Frontal cortex (tissue), 2 donors: ENCODE measurements around the gene CTBP2.

GRCh38 chr10:124124120-124124497 is 30.7 kb upstream of the CHST15 start:
- RAMPAGE, long total RNA: no peak

DNA sequence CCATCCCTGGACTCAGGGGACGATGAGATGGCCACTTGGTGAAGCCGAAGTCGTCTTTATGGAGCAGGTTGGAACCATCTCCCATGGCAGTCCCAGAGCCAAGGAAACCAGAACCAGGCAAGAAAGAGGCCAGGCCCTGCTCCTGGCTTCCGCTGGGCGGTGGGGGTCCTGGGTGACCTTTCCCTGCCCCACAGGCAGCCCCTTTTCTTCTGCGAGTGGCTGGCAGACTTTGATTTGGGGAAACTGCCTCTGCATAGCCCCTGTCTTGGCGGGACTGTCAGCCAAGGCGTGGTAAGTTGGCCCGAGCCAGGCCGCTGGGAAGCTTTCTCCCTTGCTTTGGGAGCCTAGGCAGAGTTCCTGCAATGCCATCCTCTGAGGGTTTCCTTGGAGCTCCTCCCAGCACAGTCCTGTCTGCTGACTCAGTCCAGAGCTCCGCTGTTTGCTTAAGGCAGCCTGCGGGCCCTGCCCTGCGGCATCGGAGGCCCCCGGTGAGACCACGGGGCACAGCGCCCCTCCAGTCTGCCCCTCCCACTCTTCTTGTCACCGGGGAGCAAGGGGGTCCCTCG is 58.6 kb upstream of the CHST15 start:
- RAMPAGE, long total RNA: no peak

GRCh38 chr10:124221929-124222431 is 128.6 kb upstream of the CHST15 start:
- RAMPAGE, long total RNA: no peak

- RAMPAGE, long total RNA: no peak
These were observed 133.9 kb downstream of the FAM53B start for GRCh38 chr10:124610143-124610803.

DNA sequence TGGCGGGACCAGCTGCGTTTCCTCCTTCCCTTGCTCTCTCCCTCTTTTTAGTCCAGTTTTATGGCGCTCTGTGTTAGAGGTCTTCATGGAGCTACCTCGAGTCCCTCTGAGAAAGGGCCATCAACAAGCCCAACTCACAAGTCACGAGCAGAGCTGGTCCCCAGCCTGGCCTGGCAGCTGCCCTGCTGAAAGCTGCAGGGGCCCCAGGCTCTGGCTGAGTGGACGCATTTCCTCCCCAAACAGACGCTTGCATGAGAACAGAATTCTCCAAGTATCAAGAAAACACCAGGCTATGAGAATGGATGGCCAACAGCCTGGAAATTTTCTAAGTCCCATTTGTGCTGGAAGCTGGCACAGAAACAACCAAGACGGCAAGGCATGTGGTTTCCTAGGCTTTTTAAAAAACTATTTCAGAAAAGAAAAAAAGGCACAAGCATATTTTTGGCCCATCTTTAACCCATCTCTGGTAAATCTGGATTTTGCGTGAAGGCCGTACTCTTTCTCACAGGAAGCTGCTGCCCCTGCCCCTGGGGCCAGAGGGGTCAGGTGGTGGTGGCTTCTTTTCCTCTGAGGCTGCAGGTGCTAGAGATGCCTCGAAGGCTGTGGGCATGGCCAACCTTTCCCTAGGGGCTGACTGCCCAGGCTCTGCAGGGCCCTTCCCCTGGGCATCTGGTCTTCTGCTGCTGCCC is 114.7 kb downstream of the FAM53B start:
- RAMPAGE, long total RNA: no peak

DNA sequence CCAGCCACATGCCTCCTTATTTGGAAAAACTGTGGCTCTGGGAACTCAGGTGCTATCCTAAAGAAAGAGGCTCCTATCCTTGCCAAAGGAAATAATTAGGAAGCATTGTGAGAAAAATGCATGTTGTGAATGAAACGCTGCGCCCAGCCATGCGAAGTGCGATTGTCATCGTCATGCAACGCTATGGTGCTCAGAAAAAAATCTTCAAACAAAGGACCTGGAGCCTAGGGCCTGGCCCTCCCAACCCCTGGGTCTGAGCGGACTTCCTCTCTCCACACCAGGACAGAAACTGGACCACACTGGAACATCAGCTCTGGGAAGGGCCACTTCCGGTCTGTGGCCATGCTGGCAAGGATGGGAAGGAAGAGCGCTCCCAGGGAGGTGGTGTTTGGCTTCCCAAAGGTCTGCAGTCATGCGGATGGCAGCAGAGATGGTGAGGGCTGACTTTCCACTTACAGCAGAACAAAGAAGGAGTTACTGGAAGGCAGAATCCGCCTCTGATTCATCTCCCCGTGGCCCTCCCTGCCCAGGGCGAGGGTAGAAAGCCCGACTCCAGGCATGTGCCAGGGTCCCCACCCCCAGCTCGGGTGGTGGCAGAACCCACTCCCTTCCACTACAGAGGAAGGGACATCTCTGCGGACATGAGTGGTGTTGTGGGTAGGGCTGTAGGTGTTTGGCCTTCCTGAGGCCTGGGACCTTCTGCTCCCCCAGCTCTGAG is 90.0 kb downstream of the FAM53B start:
- RAMPAGE, long total RNA: no peak

DNA sequence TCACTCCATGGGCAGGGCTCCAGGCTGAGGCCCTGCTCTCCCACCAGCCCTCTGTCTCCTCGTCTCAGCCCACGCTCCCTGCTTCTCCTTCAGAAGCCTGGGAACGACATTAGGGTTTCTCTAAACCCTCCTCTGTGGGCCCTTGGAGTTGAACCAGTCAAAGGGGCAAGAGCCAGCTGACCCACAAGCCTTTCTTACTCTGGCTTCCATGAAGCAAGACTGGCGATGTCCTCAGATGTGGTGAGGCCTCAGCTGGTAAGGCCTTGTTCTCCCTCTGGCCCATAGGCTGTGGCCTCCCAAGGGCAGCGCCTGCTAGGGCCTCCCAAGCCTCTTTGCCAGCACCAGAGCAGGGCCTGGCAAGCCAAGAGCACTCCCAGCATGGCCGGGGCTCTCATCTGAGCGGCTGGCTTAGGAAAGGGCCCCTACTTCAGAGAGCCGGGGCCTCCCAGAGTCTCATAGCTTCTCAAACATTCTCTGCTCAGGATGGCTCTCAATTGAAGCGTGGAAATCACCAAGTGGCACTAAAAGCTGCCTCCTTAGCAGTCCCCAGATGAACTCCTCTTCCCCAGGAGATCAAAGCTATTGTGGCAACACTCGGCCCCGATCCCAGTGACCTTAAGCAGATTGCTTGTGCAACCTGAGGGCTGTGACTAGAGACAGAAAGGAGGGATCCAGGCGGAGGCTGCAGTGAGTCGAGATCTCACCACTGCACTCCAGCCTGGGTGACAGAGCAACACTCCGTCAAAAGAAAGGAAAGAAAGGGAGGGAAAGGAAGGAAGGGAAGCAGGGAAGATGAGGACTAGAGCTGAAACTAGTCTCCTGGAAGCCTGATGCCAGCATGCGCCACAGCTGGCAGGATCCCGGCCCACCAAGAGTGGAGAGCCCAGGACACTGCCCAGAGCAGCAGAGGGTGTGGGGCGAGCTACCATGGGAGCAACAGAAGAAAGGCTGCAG is 69.4 kb downstream of the FAM53B start:
- RAMPAGE, long total RNA: no peak

DNA sequence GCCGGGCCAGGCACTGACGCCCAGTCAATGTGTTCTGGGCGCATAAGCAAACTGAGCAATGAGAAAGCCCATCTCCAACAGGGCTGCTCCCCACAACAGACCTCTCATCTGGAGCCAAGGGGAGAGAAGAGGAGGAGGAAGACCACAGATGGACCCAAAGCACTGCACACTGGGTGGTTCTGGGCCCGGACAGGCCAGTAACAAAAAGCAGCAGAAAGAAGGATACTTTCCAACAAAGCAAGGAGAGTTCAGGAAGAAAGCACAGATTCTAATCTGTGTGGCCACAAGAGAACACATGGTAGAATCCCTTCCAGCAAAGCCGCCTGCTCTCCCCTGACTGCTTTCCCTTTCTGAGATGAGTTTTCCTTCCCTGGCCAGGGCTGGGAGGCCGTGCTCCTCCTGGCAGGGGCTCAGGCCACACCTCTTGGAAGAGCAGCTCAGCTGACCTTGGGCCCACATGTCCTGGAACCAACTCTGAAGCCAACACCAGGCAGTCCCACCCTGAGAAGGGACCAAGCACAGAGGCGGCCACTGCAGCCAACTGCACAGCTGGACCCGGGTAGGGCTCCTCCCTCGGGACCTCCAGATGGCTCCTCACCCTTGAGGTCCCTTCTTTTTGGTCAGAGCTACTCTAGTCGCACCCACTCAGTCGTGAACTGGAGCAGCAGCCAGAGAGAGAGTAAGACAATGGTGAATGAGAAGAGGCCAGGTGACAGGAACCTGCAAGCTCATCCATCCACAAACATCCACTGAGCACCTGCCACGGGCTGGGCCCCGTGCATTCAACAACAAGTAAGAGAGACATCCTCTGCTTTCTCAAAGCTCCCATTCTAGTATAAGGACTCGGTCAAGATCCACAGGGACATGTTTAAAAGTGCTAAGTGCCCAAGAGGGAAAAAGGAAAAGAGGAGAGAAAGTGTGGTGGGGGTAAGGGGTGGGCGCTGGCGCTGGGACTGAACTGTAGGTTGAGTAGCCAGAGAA is 40.3 kb downstream of the FAM53B start:
- RAMPAGE, long total RNA: no peak

DNA sequence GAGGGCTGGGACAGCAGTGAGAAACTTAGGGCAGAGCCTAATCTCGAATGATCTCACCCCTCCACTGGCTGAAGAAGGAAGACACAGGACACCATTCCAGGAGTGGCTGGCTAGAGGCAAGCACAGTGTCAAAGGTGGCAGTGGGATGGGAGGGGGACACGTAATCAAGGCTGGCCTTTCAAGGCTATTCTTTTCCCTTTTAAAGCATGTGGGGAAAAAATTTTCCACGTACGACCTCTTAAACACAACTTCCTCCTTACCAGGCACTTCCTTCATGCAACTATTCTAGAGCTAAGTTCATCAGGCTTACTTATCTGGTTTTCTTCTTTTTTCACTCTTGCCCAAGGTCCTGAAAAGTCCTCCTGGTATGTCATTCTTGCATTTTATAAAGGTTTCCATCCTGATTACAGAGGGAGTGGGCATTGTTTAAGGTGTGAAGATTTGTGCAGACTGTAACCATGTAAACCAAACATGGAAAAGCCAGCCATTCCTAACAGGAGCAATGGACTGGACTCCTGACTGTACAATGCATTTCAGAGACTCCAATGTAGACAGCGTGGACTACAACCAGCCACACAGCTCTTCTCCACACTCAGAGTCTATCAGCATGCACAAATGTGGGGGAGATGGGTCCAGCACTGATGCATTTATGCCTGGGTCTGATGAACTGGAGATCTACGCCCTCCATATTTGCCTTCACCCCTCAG is 14.8 kb downstream of the FAM53B start:
- RAMPAGE, long total RNA: no peak

- RAMPAGE, long total RNA: no peak
These were observed 5.9 kb upstream of the ZRANB1 start for GRCh38 chr10:124935854-124936493.

DNA sequence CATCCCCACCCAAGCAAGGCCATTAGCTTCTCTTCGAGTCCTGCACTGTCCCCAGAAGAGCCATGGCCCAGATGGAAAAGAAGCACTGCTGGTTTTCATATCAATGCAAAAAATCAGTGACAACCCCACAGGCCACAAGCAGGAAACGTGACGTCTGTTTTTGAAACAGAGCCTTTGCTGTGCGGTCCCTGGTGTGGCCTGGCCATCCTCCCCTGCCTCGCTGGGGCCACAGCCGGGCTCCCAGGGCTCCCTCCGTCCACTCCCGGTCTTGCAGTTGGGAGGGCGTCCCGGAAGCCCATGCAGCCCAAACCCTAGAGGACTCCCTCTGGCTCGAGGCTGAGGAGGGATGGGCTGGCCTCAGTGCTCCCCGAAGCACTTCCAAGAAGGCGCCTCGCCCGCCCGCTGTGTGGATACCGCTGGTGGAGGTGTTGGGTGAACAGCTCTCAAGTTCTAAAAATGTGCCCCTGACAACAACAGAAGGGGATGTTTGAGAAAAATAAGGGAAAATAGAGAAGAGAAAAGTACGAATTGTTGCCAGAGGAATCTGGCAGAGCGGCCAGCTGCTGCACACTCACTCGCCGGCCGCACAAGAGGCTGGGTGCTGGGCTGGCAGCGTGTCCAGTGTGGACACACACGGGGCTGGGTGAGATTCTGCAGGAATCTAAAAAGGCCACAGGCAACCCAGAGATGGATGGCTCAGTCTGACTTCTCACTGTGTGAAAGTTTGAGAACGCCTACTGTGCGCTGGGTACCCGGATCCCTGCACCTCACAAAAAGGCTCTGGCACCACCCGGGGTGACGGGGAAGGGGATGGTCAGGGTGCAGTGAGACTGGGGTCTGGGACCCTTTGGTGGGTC is 12.4 kb downstream of the CTBP2 start:
- RAMPAGE, long total RNA: no peak

GRCh38 chr10:125027791-125028460 is at the start of gene CTBP2:
TSS of gene CTBP2 (minus strand) at chr10:125028071.
- RAMPAGE, long total RNA: no peak

DNA sequence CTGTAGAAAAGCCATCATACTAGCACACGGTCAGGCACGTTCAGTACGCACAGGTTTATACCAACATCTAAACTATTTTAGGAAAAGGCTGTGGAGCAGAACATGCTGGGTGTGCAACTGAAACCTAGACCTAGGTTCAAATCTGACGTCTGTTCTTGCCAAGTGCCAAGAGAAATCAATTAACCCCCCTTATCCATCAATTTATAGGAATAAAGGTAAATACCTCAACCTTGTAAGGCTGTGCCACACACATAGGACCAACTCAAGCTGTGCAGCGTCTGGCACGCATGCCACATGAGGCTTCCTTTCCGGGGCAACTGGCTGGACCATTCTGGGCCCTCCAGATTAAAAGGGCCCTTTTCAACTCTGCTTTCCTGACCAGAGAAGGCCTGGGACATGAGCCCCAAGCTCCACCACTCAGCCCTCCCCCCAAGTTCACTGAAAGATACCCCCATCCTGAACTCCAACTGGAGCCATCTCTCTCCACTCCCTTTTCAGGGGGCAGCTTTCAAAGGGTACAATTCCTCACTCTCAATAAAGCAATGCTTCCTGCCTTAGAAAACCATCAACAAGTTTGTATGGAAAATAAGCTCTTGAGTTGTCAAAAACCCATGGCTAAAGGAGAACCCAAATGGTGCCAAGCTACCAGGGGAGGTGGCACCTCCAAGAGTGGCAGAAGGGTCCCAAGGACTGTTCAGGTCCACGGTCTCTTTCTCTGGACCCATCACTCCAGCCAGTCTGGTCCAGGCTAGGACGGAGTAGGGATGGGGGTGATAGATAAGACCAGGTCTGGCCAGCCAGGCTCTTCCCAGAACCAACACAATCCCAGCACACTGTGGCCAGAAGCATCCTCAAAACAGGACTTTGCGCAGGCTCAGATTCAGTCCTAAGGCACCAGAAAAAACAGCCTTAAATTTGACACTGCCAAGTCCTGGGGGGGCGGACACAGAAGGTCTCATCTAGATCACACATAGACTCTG is 71.5 kb upstream of the CTBP2 start:
- RAMPAGE, long total RNA: no peak

- RAMPAGE, long total RNA: no peak
These were observed 88.8 kb upstream of the CTBP2 start for GRCh38 chr10:125116424-125117375.

- RAMPAGE, long total RNA: no peak
These were observed 116.2 kb upstream of the CTBP2 start for GRCh38 chr10:125143988-125144539.

- RAMPAGE, long total RNA: no peak
These were observed 120.4 kb upstream of the CTBP2 start for GRCh38 chr10:125147936-125149004.

- RAMPAGE, long total RNA: no peak
These were observed 121.5 kb upstream of the CTBP2 start for GRCh38 chr10:125149005-125150201.

DNA sequence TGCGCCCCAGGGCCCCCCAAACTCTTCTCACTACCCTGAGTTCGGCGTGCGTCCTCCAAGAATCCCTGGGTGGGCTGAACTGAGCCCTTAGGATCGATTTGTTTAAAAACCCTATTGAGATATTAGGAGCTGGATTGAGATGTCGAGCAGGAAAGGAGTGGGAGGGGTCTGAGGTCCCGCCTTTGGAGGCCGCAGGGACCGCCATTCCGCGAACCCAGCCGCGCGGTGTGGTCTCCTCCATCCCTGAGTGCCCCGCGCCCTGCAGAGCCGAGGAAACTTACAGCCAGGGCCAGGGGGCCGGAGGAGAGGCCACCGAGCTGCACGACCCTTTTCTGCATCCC is 134.1 kb upstream of the CTBP2 start:
- RAMPAGE, long total RNA: no peak

GRCh38 chr10:125209631-125209977 is 181.7 kb upstream of the CTBP2 start:
- RAMPAGE, long total RNA: no peak

DNA sequence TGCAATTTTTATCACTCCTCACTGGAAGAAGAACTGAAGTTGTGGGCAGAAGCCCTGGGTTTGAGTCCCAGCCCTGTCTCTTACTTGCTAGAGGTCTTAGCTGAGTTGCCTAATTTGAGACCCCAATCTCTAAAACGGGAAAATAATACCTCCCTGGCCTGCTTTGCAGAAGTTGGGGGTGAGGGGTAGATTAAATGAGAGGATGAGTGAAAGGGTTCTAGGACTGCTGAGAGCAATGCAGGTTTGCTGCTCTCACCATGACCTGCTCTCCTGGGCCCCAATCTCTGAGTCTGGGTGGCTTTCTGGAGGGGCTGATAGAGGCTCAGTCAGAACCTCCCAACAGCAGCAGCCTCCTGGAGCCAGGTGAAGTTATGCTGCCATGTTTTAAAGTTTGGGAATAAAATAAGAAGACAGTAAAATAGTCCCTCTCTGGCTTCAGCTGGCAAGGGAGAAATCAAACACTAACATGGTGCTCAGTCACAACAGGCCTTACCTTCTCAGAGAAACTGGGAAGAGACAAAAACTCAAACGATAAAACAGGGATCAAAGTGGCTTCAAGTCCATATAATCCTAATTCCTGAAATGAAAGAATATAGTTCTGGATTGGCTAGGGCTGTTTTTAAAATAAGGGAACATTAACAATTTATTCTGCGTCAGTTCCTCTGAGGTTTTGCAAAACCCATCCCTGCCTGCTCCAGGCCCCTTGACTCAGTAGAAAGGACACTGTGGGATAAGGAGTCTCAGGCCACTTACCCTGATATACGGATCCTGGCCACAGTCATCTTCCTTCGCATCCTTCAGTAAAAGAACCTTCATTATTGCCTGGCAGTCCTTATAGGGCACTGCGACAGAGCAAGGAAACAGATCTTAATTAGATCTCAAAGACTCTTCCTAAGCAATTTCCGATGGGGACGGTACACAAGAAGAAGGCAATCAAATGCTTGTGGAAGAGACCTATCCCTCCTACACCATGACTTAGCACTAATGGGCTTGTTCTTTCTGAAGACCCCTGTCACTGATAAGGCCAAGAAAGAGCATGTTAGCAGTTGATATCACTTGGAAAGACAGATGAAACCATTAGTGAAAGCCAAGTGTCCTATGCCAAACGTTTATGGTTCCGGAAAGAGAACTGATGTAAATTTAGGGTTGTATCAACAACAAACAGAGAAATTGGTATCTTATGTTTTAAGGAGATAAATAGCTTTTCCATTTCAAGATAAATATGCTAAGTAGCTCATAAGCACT is 7.0 kb downstream of the UROS start:
- RAMPAGE, long total RNA: no peak